Measurements from ENCODE around the genes DTNB, KIF3C and SELENOI.

GRCh38 chr2:25361899-25362508 lies 20.3 kb upstream of the DNMT3A start:
- RRBS: no CpG with 5 or more reads among the region's 29 CpGs
CAGE:
- cytosol, long polyA plus RNA: no peak
- long polyA plus RNA: no peak
- nucleus, long polyA plus RNA: no peak

GRCh38 chr2:25419358-25419905 lies 77.7 kb upstream of the DNMT3A start:
- RRBS: no CpG with 5 or more reads among the region's 11 CpGs
CAGE:
- cytosol, long polyA plus RNA: no peak
- long polyA plus RNA: no peak
- nucleus, long polyA plus RNA: no peak

GRCh38 chr2:25419906-25420151 lies 78.1 kb upstream of the DNMT3A start:
- RRBS: no CpG with 5 or more reads among the region's 5 CpGs
CAGE:
- cytosol, long polyA plus RNA: no peak
- long polyA plus RNA: no peak
- nucleus, long polyA plus RNA: no peak

DNA sequence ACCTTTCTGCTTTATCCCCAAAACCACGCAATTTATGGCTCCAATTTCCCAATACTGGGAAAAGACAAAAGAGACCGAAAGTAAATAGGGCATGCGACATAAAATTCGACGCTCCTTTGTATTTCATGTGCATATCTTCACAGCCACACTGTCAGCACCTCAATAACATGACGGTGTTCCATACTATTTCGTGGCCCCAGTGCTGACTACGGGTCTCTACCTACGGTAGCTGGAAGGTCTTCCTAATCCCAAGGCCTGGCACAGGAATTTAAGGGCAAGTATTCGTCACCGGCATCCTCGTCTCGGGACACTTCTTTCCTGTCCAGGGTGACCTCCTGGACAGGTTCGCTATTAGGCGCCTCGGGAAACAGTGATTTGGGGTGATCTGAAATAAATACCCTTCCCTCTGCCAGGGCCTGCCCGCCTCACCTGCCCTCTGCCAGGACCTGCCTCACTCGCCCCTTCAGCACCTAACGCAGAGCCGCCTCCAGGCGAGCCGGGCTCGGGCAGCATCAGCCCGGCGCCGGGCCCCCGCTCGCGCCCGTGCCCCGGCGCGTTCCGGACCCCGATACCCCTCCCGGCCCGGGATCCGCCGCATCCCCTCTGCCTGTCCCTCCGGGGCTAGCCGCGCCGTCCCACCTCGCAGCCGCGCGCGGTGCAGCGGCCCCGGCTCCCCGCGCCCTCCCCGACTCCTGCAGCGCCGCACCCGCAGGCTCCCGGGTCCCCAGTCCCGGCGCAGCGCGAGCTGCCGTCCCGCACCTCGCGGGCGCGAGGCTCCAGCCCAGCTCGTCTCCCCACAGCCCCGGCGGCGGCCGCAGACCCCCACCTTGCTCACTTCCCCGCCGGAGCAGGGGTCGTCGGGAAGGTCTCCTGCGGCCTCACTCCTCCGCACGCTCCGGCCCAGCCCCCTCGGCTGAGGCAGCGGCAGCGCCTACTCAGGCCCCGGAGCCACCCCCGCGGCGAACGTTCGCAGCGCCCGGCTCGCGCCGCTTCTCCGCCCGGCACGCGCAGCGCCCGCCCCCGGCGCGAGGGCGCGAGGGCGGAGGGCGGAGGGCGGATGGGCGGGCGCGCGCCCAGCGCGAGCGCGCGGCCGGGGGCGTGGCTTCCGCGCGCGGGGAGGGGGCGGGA lies at the start of gene DTNB:
DTNB (minus strand) TSS at position 1,018 of the 1,128 bp plus-strand sequence.
- RRBS: 1% methylated on average over 68 of the region's 124 CpGs
CAGE:
- cytosol, long polyA plus RNA: no peak
- long polyA plus RNA: no peak
- nucleus, long polyA plus RNA: no peak

DNA sequence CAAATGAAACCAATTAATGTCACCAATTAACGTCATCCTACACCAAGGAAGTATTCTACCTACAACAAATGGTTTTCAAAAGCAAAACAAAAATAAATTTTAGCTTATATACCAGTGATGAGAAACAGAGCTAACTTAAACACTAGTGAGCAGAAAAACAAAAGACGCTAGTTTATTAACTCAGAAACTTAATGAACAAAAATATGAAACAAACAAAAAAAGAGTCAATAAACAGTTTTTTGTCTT lies 87.8 kb downstream of the ASXL2 start:
- RRBS: no CpG with 5 or more reads among the region's 2 CpGs
CAGE:
- cytosol, long polyA plus RNA: no peak
- long polyA plus RNA: no peak
- nucleus, long polyA plus RNA: no peak

DNA sequence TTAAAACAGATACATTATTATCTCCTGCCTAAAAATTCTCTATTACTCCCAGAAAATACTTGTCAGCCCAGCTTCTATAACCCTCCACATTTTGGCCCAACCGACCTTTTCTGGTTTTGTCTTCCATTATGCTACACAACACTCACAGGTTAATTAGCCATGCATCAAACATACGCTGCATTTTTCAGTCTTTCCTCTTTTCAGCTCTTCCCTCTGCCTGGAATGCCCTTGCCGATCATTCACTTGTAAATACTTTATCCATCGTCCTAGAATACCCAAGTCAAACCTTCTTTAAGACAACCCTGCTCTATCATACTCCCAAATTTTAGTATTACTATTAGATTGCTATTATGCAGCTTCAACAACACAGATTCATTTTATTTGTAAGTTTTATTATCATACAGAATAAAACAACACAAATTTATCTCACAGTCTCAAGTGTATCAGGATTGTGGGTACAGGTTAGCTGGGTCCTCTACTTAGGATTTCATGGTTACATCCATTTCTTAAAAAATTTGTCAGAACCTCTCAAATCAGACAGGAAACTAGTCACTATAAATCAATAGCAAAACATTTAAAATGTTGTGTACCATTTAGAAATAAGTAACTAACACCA lies 10.6 kb downstream of the ASXL2 start:
- RRBS: no CpG with 5 or more reads among the region's 4 CpGs
CAGE:
- cytosol, long polyA plus RNA: no peak
- long polyA plus RNA: no peak
- nucleus, long polyA plus RNA: no peak

GRCh38 chr2:25879013-25879651 lies 845 bp upstream of the ASXL2 start:
- RRBS: no CpG with 5 or more reads among the region's 4 CpGs
CAGE:
- cytosol, long polyA plus RNA: no peak
- long polyA plus RNA: no peak
- nucleus, long polyA plus RNA: no peak

- RRBS: no CpG with 5 or more reads among the region's 5 CpGs
CAGE:
- cytosol, long polyA plus RNA: no peak
- long polyA plus RNA: no peak
- nucleus, long polyA plus RNA: no peak
Observed at GRCh38 chr2:25976998-25977407, 5.3 kb downstream of the KIF3C start.

GRCh38 chr2:25982323-25983110 lies at the start of gene KIF3C:
Gene KIF3C (minus strand): TSS chr2:25982497.
- RRBS: 2% methylated on average over 20 of the region's 63 CpGs
CAGE:
- cytosol, long polyA plus RNA: no peak
- long polyA plus RNA: no peak
- nucleus, long polyA plus RNA: start-site peak on the minus strand at chr2:25982471-25982591, 59 and 135 reads in 2 replicates

DNA sequence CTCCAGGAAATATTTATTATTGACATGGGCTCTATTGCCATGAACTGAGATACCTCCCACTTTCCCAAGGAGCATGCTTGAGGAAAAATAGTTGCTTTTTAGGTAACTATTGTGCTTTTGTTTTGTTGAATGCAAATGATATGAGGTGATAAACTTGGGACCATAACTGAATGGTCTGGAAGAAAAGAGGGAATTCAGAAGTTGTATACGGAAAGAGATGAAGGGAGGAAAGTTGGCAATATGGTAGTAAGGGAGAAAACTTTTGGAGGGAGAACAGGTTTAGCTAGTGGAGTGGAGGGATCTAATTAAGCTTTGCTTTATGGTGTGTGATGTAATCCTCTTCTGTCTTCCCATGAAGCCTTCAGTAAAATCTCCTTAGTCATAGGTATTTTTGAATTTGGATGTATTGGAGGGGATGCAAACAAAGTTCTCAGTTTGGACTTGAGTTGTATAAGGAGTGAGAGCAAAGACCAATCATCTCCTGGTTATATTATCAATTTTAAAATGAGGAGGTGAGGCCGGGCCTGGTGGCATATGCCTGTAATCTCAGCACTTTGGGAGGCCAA lies 20.2 kb upstream of the RAB10 start:
- RRBS: no CpG with 5 or more reads among the region's 2 CpGs
CAGE:
- cytosol, long polyA plus RNA: no peak
- long polyA plus RNA: no peak
- nucleus, long polyA plus RNA: no peak

DNA sequence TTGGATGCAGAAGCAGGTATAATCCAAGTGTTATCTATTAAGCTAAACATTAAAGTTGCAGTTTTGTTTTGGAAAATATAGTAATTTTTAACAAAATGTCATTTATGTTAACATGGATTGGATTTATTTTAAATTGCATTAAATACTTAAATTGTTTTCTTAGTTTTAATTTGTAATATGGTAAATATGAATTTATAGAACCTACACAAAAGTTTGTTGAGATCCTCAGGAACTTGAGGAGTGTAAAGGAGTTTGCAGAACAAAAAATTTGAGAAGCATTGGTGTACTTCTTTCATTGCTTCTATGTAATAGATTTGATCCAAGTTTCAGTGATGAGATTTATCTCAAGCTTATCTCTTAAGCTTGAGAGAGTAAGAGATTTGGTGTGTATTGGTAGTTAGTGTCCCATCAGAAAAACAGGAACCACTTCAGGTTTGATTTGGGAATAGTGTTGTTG lies 38.9 kb downstream of the RAB10 start:
CAGE:
- cytosol, long polyA plus RNA: no peak
- long polyA plus RNA: no peak
- nucleus, long polyA plus RNA: no peak

DNA sequence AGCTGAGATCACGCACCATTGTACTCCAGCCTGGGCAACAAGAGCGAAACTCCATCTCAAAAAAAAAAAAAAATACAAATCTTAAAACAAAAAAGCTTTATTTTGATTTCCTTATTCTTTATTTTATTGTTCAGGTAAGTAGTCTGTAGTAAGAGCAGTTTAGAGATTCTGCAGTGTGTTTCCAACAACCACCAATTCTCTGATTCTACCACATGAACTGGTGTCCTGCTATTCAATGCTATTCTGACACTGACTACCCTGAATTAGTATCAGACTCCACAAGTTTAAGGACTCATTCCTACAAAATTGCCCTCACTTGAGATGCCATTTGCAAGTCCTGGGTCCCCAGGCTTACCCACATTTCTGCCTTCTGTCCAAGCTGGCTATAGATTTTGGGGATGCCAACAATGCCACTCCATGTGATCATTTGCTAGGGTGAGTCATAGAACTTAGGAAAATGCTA lies 61.3 kb upstream of the GAREM2 start:
- RRBS: no CpG with 5 or more reads among the region's 2 CpGs
CAGE:
- cytosol, long polyA plus RNA: no peak
- long polyA plus RNA: no peak
- nucleus, long polyA plus RNA: no peak

GRCh38 chr2:26162272-26162584 lies 10.7 kb upstream of the GAREM2 start:
- RRBS: no CpG with 5 or more reads among the region's 8 CpGs
CAGE:
- cytosol, long polyA plus RNA: no peak
- long polyA plus RNA: no peak
- nucleus, long polyA plus RNA: no peak

GRCh38 chr2:26184736-26185410 lies 12.0 kb downstream of the GAREM2 start:
- RRBS: 9% methylated on average over 36 of the region's 103 CpGs
CAGE:
- cytosol, long polyA plus RNA: no peak
- long polyA plus RNA: no peak
- nucleus, long polyA plus RNA: no peak

DNA sequence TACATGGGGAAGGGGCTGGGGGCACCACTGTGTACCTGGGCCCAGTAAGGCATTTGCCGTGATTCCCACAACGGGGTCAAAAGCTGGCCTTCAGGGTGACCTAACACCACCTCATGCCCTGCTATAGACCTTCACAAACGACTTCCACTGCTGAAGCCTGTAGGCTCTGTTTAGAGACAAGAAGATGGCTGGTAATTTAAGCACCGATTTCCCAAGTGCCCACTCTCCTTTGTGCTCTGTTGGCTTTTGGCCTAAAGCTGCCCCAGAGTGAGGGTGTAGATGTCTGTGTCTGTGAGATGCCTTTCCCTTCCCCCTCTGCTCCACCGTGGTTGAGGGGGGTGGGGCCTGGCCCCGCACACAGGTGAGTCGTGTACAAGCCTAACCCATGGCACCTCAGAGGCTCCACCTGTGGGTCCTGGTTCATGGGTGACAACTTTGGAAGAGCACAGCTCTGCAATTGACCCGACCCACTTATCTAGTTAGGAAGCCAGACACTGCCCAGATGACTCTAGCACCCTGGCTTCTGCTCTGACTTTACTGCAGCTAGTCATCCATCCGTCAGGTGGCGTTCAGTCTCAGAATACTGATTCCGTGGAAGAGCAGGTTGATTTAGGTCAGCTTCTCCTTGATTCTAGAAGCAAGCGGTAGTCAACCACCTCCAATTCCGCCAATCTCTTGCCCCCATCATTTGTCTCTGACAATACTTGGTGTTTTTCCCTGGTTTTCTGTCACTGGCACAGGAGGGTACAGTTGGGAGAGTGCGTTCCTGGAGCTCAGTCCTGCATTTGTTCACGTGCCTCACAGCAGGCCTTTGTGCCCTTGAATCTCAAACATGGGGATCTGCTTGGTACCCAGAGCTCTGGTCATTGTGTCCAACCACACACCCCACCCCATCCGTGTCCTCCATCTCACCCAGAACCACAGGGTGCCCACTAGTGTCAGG lies 15.9 kb downstream of the GAREM2 start:
- RRBS: no CpG with 5 or more reads among the region's 16 CpGs
CAGE:
- cytosol, long polyA plus RNA: no peak
- long polyA plus RNA: no peak
- nucleus, long polyA plus RNA: no peak

- RRBS: no CpG with 5 or more reads among the region's 13 CpGs
CAGE:
- cytosol, long polyA plus RNA: no peak
- long polyA plus RNA: no peak
- nucleus, long polyA plus RNA: no peak
Observed at GRCh38 chr2:26304977-26305616, 40.8 kb upstream of the SELENOI start.

DNA sequence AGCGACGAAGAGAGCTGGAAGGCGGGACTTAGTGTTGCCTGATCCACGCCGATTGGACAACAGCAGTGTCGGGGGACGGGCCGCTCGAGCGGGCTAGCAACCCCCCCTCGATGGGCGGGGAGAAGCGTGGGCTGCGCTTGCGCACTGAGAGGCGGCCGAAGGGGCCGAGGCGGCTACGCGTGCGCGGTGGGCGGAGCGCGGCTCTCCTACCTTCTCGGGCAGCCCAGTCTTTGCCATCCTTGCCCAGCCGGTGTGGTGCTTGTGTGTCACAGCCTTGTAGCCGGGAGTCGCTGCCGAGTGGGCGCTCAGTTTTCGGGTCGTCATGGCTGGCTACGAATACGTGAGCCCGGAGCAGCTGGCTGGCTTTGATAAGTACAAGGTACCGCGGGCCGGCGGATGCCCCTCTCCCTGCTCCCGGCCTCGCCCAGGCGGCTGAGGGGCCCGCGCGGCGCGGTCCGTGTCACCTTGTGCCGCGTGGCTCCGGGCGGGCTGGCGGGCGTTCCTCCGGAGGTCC lies at the start of gene SELENOI:
SELENOI (plus strand) TSS at position 233 of the 514 bp plus-strand sequence.
- RRBS: 1% methylated on average over 22 of the region's 57 CpGs
CAGE:
- cytosol, long polyA plus RNA: start-site peak on the plus strand centred at position 221 of the sequence, 37 bp wide, 32 and 97 reads in 2 replicates
- long polyA plus RNA: no peak
- nucleus, long polyA plus RNA: start-site peak on the plus strand centred at position 221 of the sequence, 37 bp wide, 119 and 165 reads in 2 replicates

DNA sequence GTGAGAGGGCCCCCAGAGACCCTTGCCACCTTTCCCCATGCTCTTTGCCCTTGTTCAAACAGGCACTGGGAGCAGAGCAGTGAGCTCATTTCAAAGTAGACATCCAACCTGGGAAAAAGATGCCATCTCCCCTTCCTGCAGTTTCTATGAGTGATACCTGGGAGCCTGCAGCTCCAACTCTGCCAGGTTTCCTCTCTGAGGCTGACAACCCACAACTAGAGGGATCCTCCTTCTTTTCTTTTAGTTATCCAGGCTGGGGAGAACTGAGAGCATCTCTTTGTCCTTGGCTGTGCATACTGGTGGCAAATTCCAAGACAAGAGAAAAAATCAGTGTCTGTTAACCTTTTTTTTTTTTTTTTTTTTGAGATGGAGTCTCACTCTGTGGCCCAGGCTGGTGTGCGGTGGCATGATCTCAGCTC lies 27.6 kb upstream of the SLC35F6 start:
- RRBS: no CpG with 5 or more reads among the region's 1 CpG
CAGE:
- cytosol, long polyA plus RNA: no peak
- long polyA plus RNA: no peak
- nucleus, long polyA plus RNA: no peak

DNA sequence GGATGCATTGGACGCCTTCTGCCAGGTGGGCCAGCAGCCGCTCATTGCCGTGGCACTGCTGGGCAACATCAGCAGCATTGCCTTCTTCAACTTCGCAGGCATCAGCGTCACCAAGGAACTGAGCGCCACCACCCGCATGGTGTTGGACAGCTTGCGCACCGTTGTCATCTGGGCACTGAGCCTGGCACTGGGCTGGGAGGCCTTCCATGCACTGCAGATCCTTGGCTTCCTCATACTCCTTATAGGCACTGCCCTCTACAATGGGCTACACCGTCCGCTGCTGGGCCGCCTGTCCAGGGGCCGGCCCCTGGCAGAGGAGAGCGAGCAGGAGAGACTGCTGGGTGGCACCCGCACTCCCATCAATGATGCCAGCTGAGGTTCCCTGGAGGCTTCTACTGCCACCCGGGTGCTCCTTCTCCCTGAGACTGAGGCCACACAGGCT lies 7.7 kb upstream of the CENPA start:
- RRBS: no CpG with 5 or more reads among the region's 16 CpGs
CAGE:
- cytosol, long polyA plus RNA: no peak
- long polyA plus RNA: no peak
- nucleus, long polyA plus RNA: no peak

GRCh38 chr2:26846396-26846641 lies 1.6 kb upstream of the DPYSL5 start:
- RRBS: 3% methylated on average over 4 of the region's 15 CpGs
CAGE:
- cytosol, long polyA plus RNA: no peak
- long polyA plus RNA: no peak
- nucleus, long polyA plus RNA: no peak